M059J (cell line): ENCODE data around the gene MAS1.

DNA sequence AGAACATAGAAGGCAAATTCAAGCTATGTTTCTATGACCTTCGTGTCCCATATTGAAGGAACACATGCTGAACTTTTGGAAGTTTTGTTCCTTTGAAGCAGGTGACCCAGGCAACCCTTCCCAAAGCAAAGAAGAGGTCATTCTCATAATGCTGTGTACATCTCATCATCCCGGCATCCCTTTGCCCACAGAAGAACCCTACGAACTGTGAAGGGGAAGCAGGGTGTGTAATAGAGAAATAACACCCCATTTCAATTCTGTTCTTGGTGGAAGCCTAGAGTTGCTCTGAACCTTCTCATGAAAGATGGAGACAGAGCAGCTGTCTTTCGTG lies 19.0 kb upstream of the TAGAP start:
- RAMPAGE, long total RNA, result no peak

- RAMPAGE, long total RNA, result no peak
These were observed 42.6 kb upstream of the FNDC1 start for GRCh38 chr6:159126508-159127022.

DNA sequence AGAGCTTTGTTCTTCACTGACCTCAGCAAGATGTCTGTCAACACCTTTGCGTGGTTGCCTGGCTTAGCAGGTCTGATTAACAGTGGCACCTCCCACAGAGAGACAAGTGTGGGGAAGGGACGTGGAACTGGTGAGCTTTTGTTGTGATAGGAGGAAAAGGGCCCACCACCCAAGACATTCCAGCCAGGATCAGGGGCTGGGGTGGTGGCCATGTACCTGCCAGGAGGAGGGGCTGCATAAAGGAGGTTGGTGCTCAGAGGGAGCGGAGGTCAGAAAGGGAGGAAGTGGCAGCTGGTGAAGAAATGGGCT lies 202.4 kb downstream of the SOD2 start:
- RAMPAGE, long total RNA, result no peak

GRCh38 chr6:159688986-159689628 lies 3.9 kb downstream of the SOD2 start:
- RAMPAGE, long total RNA, result no peak

DNA sequence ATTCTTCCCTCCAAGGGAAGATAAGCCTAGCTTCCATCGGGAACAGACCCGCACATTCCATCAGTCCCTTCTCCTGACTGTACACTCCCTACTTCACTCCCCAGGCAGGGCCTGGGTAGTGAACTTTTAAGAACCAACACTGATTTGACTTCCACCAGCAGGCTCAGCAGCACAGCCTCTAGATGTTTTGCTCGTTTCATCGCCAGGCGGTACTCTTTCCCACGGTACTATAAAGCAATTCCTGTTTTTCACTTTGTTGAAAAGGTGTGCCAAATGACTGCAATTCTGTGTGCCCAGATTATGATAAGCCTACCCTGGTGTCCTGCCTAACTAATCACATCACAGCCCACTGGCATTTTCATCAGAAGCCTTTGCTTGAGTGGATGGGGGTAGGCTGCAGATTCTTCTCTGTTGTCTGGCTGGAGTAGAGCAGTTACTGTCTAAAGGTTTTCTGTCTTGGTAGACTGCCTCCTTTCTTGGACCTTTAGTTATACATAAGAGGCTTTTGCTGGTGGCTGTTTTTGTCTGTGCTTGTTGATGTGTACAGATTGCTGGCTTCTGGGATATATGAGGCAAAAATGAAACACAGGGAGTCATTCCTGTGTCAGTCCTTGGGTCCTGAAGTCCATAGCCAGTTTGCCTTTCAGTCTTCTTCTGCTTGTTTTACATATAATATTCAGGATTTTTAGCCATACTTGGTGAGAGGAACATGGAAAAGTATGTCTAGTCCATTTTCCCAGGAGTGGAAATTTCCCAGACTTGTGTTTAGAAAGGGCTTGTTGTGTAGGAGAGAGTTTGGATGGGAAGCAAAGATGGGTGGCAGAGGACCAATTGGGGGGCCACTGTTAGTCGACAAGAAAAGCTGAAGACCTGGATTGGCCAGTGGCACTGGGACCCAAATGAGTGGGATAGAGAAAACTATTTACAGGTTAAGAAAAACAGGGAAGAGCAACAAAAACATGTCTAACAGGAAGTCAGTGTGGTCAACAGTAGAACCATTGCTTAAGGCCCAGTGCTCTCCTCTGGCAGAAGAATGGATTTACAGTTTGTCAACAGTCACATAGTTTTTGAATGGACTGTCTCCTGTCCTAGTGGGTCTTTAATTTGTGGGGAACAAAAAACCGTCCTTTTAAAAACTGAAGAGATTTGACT lies 12.6 kb upstream of the WTAP start:
- RAMPAGE, long total RNA, result no peak

- RAMPAGE, long total RNA, result no peak
These were observed 540 bp upstream of the WTAP start for GRCh38 chr6:159726452-159727480.

DNA sequence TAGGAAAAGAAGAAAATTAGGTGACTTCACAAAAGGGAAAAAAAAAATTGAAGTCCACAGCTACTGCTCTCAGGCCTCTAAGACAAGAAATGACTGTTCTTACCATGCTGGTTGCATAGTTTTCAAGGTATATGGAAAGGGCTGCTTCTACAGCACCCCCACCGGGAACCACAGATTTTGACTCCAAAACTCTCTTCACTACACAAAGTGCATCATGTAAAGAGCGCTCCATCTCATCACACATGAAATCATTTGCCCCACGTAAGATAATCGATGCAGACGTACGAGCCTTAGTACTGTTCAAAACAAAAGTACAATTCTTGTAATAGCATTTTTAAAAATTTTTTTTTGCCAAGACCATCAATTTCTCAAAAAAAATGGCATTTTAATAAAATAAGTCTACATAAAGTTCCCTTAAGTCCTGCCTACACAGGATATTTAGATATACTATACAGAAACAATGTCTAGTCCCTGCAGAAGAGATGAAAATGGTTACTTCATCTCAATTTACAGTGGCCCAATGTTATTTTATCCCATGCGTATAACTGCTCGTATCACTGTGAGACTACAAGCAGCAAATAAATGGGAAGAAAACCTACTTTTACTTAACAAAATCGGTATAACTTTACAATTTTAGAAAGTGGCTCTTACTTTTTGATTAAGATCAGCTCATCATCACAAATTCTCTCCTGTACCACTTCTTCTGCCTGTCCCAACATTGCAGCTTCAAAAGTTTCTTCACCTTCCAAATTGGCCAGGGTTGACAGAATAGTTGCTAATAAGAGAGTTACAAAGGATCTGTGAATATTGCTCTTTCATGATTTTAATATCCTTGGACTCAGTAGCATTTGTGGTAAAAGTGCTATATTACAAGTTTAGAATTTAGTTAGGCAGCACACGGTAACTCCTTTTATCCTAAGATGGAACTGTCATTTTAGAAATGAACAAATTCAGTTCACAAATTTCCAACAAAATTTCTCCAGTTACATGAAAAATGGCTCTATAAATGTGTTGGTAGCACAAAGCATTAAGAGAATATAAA lies 9.3 kb downstream of the TCP1 start:
- RAMPAGE, long total RNA, result no peak

GRCh38 chr6:159788752-159789335 lies 558 bp downstream of the TCP1 start:
- RAMPAGE, long total RNA, result no peak

DNA sequence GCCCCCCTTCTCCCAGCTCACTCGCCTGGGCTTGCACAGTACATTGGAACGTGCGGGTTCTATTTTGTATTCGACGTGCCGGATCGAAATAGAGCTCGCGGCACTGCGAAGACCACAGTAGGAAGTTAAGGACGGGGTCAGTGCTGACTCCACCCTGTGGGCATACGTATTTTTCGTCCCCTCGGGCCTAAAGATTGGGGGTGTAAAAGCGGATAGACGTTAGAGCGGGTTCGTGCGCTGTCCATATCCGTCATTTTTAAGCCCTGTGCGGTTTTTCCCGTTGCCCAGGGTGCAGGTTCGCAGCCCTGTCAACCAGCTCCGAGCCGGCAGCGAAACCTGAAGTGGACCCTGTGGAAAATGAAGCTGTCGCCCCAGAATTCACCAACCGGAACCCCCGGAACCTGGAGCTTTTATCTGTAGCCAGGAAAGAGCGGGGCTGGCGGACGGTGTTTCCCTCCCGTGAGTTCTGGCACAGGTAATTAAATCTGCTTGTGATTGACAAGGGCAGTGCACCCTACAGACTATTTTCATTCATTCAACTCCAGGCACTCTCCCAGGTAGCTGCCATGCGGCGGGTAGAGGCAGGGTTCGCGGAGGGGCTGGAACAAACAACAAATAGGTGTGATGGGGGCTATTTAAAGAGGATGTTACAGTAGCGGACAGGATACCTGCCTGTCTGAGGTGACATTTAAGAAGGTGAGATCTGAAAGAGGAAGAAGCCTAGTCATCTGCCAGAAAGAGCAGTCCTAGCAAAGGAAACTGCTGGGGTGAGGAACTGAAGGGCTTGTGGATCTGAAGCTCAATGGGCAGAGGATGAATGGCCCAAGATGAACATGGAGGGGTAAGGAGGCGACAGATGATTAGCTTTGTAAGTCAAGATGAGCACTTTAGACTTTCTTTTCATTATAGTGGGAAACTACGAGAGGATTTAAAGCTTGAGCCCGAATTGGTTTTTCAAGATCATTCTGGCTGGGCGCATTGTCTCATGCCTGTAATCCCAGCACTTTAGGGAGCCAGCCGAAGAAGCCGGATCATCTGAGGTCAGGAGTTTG lies 711 bp downstream of the MRPL18 start:
- RAMPAGE, long total RNA, result no peak

GRCh38 chr6:159798512-159798816 lies 1.6 kb upstream of the PNLDC1 start:
- RAMPAGE, long total RNA, result no peak

DNA sequence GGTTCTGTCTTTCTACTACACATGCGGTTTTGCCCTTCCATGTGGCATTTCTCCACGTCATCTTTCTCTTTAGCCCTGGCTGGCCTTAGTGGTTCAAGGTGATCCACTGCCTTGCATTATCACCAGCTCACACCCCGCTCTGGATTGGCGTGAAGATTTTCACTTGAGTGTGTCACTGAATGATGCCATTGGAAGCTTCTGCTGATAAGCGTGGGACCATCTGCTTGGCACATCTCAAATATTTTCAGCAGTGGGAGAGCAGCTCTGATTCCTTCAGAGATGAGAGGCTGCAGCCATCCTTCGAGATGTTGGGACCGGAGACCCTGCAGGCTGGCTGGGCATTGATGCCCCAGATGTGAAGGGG lies at the start of gene MAS1:
MAS1 (plus strand) TSS at position 267 of the 364 bp plus-strand sequence.
- RAMPAGE, long total RNA, result no peak

DNA sequence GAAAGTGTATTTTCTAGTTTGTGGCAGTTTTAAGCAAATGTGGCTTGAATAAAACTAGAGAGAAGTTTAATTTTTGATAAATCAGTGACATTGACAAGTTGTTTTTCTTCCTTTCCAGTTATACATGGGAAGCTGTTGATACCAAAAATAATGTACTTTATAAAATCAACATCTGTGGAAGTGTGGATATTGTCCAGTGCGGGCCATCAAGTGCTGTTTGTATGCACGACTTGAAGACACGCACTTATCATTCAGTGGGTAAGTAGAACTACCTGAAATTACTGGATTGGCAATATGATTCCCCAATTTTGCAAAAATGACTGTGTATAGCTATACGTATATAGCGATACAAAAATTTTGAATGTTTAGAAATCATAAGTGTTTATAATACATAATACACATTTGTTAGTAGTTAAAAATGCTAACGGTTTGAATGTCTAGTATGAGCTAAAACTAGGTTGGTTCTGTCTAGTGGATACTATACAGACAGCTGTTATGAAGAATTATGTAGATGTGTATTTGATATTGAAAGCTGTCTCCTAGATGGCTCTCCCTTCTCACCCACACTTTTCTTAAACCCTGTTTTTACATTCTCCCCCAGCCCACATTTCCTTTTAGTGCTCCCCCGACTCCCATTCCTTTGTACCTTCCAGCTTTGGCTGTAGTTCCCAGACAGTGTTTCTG lies 22.3 kb downstream of the IGF2R start:
- RAMPAGE, long total RNA, result no peak

- RAMPAGE, long total RNA, result no peak
These were observed 35.3 kb downstream of the IGF2R start for GRCh38 chr6:160004006-160004774.

- RAMPAGE, long total RNA, result no peak
These were observed 36.1 kb downstream of the IGF2R start for GRCh38 chr6:160004775-160005574.

DNA sequence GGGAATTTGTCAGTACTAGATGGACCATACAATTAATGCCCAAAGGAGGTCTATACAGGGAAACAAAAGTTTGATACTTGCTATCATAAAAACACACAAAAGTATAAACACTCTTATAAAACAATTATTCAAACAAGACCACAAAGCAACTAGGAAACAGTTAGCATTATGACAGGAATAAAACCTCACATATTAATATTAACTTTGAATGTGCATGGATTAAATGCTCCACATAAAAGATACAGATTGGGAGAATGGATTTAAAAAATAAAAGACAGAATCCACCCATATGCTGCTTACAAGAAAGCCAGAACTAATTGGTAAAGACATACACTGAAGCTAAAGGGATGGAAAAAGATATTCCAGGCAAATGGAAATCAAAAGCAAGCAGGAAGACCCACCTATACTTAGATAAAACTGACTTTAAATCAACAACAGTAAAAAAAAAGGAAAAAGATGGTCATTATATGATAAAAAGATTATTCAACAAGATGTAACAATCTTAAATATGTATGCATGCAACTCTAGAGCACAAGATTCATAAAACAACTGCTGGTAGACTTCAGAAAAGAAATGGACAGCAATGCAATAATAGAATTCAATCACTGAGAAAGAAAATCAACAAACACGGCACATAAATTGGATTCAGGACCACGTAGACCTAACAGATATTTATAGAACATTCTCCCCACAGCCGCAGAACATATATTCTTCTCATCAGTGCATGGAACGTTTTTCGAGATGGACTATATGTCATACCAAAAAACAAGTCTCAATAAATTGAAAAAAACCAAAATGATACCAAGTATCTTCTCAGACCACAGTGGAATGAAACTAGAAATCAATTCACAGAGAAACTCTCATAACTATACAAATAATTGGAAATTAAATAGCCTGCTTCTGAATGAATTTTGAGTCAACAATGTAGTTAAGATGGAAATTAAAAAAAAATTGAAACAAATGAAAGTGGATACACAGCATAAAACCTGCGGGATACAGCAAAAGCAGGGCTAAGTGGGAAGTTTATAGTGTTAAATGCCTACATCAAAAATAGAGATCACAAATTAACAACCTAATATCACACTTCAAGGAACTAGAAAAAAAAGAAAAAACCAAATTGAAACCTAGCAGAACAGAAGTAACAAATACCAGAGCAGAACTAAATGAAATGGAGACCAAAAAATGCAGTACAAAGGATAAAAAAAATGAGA lies 49.3 kb downstream of the IGF2R start:
- RAMPAGE, long total RNA, result no peak

GRCh38 chr6:160041332-160041945 lies 72.6 kb downstream of the IGF2R start:
- RAMPAGE, long total RNA, result no peak

- RAMPAGE, long total RNA, result no peak
These were observed 57.0 kb upstream of the SLC22A1 start for GRCh38 chr6:160064717-160064973.

- RAMPAGE, long total RNA, result no peak
These were observed 53.3 kb upstream of the SLC22A1 start for GRCh38 chr6:160068137-160068794.

DNA sequence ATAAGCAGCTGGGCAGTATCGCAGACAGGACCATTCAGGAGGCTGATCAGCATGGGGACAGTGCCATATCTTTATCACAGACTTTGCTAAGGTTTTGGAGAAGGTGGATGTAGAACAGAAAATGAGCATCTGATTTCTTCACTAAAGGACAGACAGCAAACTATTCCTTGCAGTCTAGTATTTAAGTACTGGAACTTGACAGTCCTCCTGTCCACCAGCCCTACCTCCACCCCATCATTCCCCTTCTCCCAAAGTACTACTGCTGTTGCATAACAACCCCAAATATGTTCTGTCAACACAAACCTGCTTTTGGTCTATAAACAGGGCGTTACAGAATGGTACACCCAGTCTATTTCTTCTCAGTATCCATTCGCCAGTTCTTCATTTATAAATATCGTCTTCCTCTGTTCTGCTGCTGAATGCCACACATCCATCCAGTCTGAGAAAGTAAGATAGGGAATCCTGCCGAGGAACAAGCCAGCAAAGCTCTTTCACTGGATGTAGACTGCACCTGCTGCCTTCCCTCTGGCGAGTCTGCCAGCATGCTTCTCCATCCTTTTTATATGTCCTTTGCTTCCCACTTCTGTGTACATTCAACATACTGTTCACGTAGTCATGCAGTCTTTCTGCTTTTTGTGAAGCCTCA lies 27.6 kb upstream of the SLC22A1 start:
- RAMPAGE, long total RNA, result no peak

DNA sequence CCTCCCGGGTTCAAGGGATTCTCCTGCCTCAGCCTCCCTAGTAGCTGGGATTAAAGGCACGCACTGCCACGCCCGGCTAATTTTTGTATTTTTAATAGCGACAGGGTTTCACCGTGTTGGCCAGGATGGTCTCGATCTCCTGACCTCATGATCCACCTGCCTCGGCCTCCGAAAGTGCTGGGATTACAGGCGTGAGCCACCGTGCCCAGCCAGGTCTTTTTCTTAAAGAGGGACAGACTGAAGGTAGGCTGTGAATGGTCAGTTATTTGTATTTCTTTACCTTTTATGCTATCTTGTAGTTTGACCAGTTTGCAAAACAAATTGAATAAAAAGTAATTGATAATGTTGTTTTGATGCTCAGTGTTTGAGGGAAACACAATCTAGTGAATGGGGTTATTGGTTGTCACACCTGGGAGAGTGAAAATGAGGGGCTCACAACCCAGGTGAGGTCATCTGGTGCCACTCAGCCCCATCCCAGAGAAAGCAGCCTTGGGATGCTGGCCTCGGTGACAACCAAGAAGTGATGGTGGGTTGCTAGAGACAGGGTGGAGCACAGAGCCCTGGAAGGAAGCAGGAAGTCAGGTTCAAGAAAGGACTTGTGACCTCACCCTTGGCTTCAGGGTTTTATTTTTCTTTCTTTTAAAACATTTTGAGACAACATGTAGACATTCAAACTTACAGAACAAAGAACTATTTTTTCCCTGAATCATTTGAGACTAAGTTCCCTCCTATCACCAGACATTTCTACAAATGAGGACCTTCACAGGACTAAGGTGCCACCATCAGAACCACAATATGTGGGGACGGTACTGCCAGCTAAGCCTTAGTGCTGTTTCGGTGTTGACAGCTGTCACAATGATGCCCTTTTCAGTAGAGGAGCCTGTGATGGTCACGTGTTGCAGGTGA lies 12.6 kb upstream of the SLC22A1 start:
- RAMPAGE, long total RNA, result no peak